Right lobe of liver (tissue), 4 donors: ENCODE data around the genes MCF2 and CXorf51B.

DNA sequence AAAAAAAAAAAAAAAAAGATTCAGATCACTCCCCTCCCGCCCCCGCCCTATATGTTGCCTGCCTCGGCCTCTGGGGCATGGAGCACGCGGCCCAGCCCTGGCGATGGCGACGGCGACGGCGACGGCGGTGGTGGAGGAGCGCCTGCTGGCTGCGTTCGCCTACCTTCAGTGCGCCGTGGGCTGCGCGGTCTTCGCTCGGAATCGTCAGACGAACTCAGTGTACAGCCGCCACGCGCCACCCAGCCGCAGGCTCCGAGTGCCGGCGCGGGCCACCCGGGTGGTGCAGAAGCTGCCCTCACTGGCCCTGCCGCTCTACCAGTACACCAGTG, 83.8 kb upstream of the F9 start:
- PRO-cap, 4 experiments, result no peak in any of the 4 experiments
- RAMPAGE, long total RNA, 2 experiments, result no peak in any of the 2 experiments

- PRO-cap, 4 experiments, result no peak in any of the 4 experiments
- RAMPAGE, long total RNA, 2 experiments, result no peak in any of the 2 experiments
Measured at GRCh38 chrX:139642414-139643137, 65.4 kb downstream of the MCF2 start.

- PRO-cap, 4 experiments, result no peak in any of the 4 experiments
- RAMPAGE, long total RNA, 2 experiments, result no peak in any of the 2 experiments
Measured at GRCh38 chrX:139707870-139708463, at the start of gene MCF2. MCF2 (minus strand) TSS chrX:139708167.

- PRO-cap, 4 experiments, result no peak in any of the 4 experiments
- RAMPAGE, long total RNA, 2 experiments, result no peak in any of the 2 experiments
Measured at GRCh38 chrX:139924685-139925060, 8.2 kb downstream of the ATP11C start.

GRCh38 chrX:139931678-139931874, 1.3 kb downstream of the ATP11C start:
- PRO-cap, 4 experiments, result no peak in any of the 4 experiments
- RAMPAGE, long total RNA, 2 experiments, result no peak in any of the 2 experiments

DNA sequence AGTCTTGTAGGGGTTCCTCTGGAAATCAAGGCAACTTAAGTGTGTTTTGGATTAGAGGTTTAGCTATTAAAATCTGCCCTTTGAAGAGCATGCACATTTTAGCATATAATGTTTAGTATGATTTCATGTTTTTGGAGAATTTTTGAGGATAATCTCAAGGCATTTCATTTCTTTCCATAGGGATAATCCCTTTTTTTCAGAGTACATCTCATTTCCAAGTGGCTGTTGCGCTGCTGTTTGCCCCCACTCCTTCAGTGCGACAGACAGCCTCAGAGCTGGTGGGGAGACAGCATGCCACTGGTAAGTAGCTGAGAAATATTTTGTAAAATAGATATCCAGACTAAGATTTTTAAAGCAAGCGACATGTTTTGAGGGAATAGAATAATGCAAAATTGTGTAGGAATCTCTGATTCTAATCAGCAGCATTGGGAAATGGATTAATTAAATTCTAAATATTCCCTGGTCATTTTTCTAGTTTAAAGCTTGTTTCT, 204.7 kb upstream of the SOX3 start:
- PRO-cap, 4 experiments, result peak in 1 of 4 experiments; most common plus-strand start position 262 of the sequence (in 1)
- RAMPAGE, long total RNA, 2 experiments, result no peak in any of the 2 experiments

GRCh38 chrX:140712571-140713536, 208.0 kb upstream of the SOX3 start:
- PRO-cap, 4 experiments, result no peak in any of the 4 experiments
- RAMPAGE, long total RNA, 2 experiments, result no peak in any of the 2 experiments

GRCh38 chrX:140764974-140765481, 237.4 kb upstream of the SPANXB1 start:
- PRO-cap, 4 experiments, result no peak in any of the 4 experiments
- RAMPAGE, long total RNA, 2 experiments, result no peak in any of the 2 experiments

DNA sequence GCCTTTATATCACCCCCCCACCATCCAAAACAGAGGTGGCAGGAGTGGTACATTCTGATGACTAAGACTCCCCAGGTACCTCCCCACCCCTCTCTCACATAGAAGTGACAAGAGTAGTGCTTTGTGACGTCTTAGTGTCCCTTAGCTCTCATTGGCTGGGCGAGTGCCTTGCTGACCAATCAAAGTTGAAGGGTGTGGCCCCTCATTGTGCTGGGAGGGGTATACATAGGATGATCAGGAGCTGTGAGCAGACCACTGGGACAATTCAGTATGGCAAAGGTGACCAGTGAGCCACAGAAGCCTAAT, at the start of gene CXorf51B:
CXorf51B (plus strand) TSS at position 250 of the 306 bp plus-strand sequence.
- PRO-cap, 4 experiments, result no peak in any of the 4 experiments
- RAMPAGE, long total RNA, 2 experiments, result no peak in any of the 2 experiments

- PRO-cap, 4 experiments, result no peak in any of the 4 experiments
- RAMPAGE, long total RNA, 2 experiments, result no peak in any of the 2 experiments
Measured at GRCh38 chrX:147901850-147902064, 10.0 kb upstream of the FMR1 start.

DNA sequence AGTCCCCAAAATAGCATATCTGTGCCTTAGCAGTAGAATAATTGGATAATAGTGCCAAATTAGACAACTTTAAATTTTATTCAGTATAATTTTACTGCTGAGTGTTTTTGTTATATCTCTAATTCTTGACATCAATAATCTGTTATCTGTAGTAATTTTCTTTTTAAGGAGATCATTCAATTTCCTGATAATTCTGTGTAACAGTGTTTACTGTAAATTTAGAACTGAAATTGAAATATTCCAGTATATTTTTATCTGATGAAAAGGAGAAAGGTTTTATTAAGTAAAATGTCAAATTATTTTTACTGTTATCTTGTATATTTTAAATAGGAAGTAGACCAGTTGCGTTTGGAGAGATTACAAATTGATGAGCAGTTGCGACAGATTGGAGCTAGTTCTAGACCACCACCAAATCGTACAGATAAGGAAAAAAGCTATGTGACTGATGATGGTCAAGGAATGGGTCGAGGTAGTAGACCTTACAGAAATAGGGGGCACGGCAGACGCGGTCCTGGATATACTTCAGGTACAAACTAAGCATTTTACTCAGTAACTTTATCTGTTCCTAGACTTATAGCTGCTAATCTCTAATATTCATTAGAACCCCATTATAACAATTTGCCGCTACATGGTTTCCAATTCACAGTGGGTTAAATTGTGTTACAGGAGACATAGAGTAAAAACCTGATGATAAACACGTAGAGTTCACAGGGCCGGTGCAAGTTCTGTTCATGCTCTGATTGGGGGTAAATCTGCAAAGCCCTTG, 31.3 kb downstream of the FMR1 start:
- PRO-cap, 4 experiments, result no peak in any of the 4 experiments
- RAMPAGE, long total RNA, 2 experiments, result no peak in any of the 2 experiments

GRCh38 chrX:147948302-147949062, 32.7 kb upstream of the FMR1NB start:
- PRO-cap, 4 experiments, result no peak in any of the 4 experiments
- RAMPAGE, long total RNA, 2 experiments, result no peak in any of the 2 experiments

DNA sequence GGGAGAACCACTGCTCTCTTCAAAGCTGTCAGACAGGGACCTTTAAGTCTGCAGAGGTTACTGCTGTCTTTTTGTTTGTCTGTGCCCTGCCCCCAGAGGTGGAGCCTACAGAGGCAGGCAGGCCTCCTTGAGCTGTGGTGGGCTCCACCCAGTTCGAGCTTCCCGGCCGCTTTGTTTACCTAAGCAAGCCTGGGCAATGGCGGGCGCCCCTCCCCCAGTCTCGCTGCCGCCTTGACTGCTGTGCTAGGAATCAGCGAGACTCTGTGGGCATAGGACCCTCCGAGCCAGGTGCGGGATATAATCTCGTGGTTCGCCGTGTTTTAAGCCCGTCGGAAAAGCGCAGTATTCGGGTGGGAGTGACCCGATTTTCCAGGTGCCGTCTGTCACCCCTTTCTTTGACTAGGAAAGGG, 147.7 kb downstream of the FMR1NB start:
- PRO-cap, 4 experiments, result no peak in any of the 4 experiments
- RAMPAGE, long total RNA, 2 experiments, result no peak in any of the 2 experiments

DNA sequence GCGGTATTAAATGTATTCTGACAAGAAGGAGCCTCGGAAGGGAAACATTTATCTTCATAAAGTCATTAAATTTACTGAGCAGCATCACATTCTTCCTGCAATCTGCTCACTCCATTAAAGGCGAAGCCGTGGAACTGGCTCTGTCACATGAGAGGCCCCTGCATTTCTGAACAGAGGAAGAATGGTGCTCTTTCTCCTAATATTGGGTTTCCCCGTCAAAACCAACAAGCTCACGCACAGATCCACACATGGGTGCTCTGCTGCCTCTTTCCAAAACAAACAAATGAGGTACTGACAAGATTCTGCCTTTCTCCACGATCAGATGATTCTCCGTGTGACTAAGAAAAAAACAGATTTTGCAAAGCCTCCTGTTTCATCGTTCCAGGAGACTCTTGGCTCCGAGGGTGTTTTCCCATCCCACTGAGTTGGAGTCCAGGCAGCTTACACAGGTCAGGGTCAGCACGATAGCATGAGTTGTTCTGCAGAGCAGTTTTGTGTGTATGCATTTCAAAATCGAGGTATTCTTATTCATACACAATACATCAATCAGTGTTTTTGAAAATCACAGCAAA, 101.3 kb downstream of the ENSG00000287585 start:
- PRO-cap, 4 experiments, result no peak in any of the 4 experiments
- RAMPAGE, long total RNA, 2 experiments, result no peak in any of the 2 experiments

- PRO-cap, 4 experiments, result no peak in any of the 4 experiments
- RAMPAGE, long total RNA, 2 experiments, result no peak in any of the 2 experiments
Measured at GRCh38 chrX:149545143-149546035, 4.3 kb downstream of the HSFX3 start.

GRCh38 chrX:150213145-150213848, 149.8 kb upstream of the MAMLD1 start:
- PRO-cap, 4 experiments, result no peak in any of the 4 experiments
- RAMPAGE, long total RNA, 2 experiments, result no peak in any of the 2 experiments

DNA sequence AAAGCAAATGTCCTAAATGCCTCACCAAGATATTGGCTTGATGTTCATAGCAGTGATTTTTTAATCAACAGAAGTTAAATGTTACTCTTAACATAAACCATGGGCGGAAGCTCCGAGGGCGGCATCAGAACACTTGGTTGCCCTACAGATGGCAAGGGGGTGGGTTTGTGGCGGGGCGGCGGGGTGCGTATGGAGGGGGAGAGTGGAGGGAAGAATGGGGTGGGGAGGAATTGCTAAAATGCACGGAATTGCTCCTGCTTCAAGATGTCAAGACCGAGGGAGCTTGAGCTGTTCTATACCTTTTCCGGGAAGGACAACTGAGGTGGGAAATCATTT, 480 bp upstream of the MTMR1 start:
- PRO-cap, 4 experiments, result no peak in any of the 4 experiments
- RAMPAGE, long total RNA, 2 experiments, result no peak in any of the 2 experiments

GRCh38 chrX:150694608-150695720, 1.8 kb downstream of the MTMR1 start:
- PRO-cap, 4 experiments, result no peak in any of the 4 experiments
- RAMPAGE, long total RNA, 2 experiments, result no peak in any of the 2 experiments

DNA sequence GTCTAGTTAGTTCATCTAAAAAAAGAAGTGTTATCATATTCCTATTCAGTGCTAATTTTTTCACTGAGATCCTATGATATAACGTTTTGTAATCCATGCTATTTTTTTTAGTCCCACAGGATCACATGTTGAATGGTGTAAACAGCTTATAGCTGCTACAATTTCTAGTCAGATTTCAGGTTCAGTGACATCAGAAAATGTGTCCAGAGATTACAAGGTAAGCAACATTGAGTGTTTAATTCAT, 5.8 kb downstream of the MTMR1 start:
- PRO-cap, 4 experiments, result no peak in any of the 4 experiments
- RAMPAGE, long total RNA, 2 experiments, result start-site peak on the plus strand in 1 of 2 experiments, centred at position 172 of the sequence, 15 reads per replicate

DNA sequence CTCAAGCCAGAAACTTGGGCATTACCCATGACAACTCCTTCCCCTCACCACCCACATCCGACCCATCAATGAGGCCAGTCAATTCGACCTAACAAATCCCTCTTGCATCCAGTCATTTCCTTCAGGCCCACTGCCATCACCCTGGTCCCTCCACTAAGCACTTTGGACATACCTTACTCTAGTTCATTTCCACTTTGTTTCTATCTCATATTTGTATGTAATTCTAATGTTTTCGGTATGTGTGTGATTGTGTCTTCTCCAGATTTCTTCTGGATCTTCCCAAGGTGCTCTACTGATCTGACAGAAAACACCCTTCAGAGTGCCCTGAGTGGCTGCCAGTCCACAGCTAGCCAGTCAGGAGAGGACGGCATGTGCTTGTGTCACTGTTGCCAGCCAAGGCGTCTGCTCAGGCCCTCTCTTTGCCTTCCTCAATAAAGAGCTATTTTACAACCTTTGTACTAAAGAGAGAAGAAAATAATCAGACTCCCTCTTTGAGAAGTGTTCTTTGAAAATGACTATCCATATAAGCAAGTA, 29.1 kb downstream of the CD99L2 start:
- PRO-cap, 4 experiments, result no peak in any of the 4 experiments
- RAMPAGE, long total RNA, 2 experiments, result no peak in any of the 2 experiments